Cerebellum (tissue), 5 donors: ENCODE data around the gene FBXW7.

DNA sequence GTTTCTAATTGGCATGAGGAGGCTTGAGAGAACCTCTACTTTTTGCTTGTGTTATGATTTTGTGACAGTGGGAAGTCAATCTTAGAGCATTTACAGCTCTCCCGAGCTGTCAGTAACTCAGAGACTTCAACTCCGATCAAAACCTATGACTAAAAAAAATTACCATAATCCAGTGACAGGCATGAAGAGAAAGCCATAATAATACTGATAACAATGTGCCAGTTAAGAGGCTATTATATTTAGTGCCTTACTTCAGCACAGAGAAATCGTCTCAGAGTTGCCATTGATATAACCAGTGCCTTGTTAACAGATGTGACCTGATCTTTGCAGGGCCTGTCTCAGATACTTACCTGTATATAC is 38.3 kb upstream of the GATB start:
- PRO-cap, 3 experiments: no peak in any of the 3 experiments
- RAMPAGE, long total RNA: no peak

- PRO-cap, 3 experiments: peak in 3 of 3 experiments; most common plus-strand start chr4:152536350 (in 2); most common minus-strand start chr4:152536084 (in 3)
- RAMPAGE, long total RNA: no peak
Measured at GRCh38 chr4:152535959-152537070, at the start of gene FBXW7. FBXW7 (minus strand) TSS chr4:152536092.

- PRO-cap, 3 experiments: no peak in any of the 3 experiments
- RAMPAGE, long total RNA: no peak
Measured at GRCh38 chr4:152554184-152554802, 18.4 kb upstream of the FBXW7 start.

DNA sequence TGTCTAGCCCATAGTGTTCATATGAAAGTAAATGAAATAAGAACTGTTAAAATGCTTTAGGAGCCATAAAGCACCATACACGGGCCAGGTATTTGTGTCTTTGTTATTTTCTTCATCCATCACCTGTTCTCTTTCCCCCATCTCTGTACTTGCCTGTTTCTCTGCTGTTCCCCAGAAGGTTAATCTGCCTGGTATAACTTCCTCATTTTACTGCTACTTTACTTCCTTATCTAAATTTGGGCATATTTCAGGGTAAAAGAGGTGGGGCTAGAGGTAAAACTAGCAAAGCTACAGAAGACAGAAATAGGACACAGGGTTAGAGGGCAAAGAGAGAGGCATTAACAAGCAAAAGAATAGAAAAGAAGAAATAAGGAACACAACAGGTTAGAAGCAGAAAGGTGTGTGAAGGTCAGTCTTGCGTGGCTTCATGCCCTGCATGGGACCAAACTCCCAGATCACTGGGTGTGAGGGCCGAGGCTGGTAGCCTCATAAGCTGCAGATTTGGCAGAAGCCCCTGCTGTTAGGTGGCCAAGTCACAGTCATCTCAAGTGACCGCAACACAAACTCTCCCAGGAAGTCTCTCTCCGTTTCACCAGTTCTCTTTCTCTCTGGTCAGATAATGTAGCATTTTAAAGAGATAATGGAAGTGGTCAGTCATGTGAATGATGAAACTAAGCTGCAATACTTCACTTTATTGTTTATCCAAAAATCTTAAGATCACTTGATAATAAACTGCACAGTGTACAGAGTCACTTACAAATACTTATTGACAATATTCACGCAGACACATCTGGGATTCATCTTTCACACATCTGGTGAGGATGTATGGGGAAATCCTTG is 16.5 kb downstream of the TMEM154 start:
- PRO-cap, 3 experiments: no peak in any of the 3 experiments
- RAMPAGE, long total RNA: no peak

DNA sequence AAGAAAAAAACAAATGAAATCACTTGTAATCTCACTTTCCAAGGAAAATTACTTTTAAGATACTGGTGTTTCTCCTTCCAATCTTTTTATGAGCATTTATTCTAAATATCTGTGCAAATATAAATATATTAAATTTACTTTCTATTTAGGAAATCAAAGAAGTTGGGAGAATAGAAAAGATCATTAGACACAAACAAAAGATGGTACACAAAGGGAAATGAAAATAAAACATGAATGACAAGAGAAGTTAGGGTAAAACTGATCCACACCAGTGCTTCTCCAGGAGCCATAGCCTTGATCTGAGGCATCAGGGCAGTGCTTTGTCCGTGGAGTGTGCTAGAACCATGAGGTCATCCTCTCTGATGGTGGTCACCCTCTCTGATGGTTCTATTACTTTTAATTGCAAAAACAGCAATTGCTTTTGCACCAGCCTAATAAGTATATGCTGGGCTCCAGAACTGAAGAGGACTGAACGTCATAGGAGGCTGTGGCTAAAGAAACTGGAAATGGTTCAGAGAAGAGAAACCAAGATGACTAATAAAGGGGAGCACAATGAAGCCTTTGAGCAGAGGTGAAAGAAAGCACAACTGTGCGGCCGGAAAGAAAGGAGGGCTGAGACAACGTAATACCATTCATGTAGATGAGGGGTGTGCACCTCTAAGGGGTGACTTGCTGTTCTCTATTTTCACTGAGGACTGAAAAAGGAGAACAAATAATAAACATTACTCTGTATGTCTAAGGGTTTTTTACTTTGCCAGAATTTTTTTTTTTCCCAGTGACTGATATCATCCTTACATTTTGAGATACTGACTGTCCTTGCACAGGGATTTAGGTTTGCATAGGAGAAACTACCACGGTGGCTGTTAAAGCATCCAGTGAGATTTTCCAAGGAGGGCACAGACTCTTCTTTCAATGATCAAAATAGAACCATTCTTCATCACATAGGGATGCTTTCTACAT is 17.0 kb upstream of the TMEM154 start:
- PRO-cap, 3 experiments: no peak in any of the 3 experiments
- RAMPAGE, long total RNA: no peak

GRCh38 chr4:152697639-152698232 is 17.9 kb upstream of the TMEM154 start:
- PRO-cap, 3 experiments: no peak in any of the 3 experiments
- RAMPAGE, long total RNA: no peak

DNA sequence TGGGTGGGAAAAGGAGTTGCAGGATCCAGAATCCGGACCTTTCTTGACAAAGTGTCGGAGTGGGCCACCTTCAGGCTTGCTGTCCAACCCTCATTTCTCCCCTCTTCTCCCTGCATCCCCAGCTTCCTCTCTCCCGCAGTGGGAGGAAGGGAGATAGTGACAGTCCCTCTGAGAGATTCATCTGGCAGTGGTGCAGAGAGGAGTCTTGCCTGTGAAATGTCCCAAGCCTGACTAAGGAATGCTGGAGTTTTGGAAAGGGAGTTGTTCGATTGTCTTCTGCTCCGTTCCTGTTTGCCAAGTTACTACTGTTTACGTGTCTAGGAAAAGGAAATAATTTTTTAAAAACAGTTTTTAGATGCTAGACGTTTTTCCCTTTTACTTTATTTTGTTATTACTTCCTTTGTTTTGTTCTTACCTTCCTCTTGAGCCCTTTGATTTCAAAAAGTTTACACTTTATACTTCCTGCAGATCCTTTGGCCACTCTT is 784 bp downstream of the ARFIP1 start:
- PRO-cap, 3 experiments: no peak in any of the 3 experiments
- RAMPAGE, long total RNA: no peak

DNA sequence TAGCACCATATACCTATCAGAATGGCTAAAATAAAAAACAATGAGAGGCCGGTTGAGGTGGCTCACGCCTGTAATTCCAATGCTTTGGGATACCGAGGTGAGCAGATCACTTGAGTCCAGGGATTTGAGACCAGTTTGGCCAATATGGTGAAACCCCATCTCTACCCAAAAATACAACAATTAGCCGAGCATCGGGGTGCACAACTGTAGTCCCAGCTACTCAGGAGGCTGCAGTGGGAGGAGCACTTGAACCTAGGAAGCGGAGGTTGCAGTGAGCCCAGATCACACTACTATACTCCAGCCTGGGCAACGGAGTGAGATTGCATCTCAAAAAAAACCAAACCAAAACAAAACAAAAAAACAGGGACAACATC is 49.6 kb downstream of the FHDC1 start:
- PRO-cap, 3 experiments: no peak in any of the 3 experiments
- RAMPAGE, long total RNA: no peak

DNA sequence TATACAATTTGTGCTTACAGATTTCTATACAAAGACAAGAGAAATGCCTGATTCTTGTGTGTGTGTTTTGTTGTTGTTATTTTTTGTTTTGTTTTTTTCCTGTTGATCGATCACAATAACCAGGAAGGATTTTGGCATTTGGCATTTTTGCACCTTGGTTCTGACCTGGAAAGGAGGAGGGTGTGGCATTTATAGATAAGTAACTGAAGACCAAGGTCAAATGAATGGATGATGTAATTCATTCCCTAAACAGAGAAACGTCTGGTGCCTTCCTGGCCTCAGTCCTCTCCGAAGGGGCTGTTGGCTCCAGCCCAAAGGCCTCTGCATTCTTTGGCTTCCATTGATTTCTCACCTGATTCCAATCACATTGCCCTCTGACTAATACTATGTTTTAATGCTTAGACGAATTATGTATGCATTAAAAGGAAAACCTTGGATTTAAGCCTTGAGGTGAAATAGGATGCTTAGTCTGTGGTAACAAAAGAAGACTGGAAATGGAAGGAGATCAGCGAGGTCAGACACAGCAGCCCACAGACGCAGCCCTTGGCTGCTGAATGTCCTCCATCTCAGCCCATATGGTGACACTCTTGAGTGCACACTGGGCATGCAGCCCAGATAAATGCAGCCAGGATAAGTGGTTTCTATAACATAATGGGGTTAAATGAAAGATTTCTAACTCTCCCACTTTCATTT is 60.6 kb upstream of the TRIM2 start:
- PRO-cap, 3 experiments: no peak in any of the 3 experiments
- RAMPAGE, long total RNA: no peak

- PRO-cap, 3 experiments: no peak in any of the 3 experiments
- RAMPAGE, long total RNA: no peak
Measured at GRCh38 chr4:153242268-153243000, 38.2 kb downstream of the TRIM2 start.

GRCh38 chr4:153257004-153258065 is 53.1 kb downstream of the TRIM2 start:
- PRO-cap, 3 experiments: peak in 3 of 3 experiments; most common plus-strand start chr4:153257379 (in 2); most common minus-strand start chr4:153257237 (in 3)
- RAMPAGE, long total RNA: no peak

DNA sequence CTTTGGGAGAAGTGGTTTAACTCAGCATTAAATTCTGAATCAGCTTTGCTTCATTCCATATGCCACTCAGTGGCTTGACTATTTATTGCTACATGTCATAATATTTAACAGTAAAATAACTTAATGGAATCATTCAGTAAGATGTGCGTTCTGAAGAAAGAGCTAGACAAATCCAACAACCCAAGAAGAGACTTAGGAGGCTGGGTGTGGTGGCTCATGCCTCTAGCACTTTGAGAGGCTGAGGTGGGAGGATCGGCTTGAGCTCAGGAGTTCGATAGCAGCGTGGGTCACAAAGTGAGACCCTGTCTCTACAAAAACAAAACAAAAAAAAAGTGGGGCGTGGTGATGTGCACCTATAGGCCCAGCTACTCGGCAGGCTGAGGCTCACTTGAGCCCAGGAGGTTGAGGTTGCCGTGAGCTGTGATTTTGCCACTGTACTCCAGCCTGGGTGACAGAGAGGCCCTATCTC is 17.1 kb downstream of the TMEM131L start:
- PRO-cap, 3 experiments: no peak in any of the 3 experiments
- RAMPAGE, long total RNA: no peak

DNA sequence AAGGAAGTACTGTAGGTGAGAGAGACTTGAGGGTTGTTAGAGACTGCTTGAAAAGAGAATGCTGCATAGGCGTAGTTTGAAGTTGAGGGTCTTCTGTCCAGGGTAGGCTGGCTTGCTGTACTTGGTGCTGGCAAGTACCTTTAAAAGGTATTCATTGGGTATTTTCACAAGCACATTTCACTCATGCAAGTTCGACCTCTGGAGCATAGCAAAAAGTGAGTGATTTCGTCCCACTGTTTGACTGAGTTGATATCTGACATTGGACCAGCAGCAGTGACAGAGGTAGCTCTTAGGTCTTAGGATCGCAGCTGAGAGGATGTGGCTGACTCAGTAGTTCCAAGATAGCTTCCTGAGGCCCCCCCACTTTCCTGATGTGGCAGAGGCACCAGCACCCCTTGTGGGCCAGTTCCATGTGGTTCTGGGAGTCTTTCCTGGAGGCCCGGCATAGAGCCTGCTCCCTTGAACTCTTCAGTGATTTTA is 64.3 kb downstream of the TMEM131L start:
- PRO-cap, 3 experiments: no peak in any of the 3 experiments
- RAMPAGE, long total RNA: no peak

DNA sequence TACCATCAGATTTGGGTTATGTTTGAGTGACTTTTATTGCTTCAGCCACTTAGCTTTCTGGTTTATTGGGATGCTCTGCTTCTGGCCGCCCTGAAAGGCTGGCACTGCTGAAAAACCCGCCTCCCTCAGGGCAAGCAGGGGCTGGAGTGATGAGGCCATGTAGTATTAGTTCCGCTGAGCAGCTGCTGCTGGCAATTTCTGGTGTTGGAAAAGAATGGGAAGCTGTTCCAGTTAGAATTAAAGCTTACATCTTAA is 72.3 kb downstream of the TMEM131L start:
- PRO-cap, 3 experiments: no peak in any of the 3 experiments
- RAMPAGE, long total RNA: no peak

- PRO-cap, 3 experiments: no peak in any of the 3 experiments
- RAMPAGE, long total RNA: no peak
Measured at GRCh38 chr4:153576934-153577541, 107.0 kb upstream of the TLR2 start.

- PRO-cap, 3 experiments: no peak in any of the 3 experiments
- RAMPAGE, long total RNA: no peak
Measured at GRCh38 chr4:153650924-153651383, 33.1 kb upstream of the TLR2 start.

GRCh38 chr4:153685168-153685838 is 1.2 kb downstream of the TLR2 start:
- PRO-cap, 3 experiments: no peak in any of the 3 experiments
- RAMPAGE, long total RNA: no peak

- PRO-cap, 3 experiments: no peak in any of the 3 experiments
- RAMPAGE, long total RNA: no peak
Measured at GRCh38 chr4:153787946-153788345, 937 bp downstream of the SFRP2 start.

DNA sequence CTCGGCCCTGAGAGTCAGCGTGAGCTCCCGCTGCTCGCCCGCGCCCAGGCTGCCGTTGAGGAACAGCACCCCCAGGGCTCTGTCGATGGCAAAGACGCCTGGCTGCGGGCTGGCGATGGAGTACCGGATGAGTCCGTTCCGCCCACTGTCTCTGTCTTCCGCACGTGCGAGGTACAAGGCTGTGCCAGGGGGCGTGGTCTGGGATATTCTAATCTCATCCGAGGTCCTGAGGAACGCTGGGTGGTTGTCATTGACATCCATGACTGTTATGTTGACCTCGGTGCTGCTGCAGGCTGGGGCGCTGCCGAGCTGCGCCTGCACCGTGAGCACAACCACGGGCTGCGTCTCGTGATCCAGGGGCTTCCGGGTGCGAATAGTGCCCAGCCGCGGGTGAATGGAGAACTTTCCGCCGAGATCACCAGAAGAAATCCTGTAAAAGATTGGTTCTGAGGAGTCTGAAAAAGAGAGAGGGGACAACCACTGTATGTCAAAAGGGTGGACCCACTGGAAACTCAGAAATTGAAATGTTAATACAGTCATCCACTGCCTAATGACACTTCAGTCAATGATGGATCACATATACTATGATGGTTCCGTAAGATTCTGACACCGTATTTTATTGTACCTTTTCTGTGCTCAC is 158.4 kb downstream of the DCHS2 start:
- PRO-cap, 3 experiments: no peak in any of the 3 experiments
- RAMPAGE, long total RNA: no peak

- PRO-cap, 3 experiments: no peak in any of the 3 experiments
- RAMPAGE, long total RNA: no peak
Measured at GRCh38 chr4:154490756-154491435, 703 bp downstream of the DCHS2 start.